Metanephros (tissue), 2 donors: ENCODE measurements around a stretch of chr7.

- RAMPAGE, long total RNA: no peak
Measured at GRCh38 chr7:22218658-22219585, 138.0 kb downstream of the RAPGEF5 start.

DNA sequence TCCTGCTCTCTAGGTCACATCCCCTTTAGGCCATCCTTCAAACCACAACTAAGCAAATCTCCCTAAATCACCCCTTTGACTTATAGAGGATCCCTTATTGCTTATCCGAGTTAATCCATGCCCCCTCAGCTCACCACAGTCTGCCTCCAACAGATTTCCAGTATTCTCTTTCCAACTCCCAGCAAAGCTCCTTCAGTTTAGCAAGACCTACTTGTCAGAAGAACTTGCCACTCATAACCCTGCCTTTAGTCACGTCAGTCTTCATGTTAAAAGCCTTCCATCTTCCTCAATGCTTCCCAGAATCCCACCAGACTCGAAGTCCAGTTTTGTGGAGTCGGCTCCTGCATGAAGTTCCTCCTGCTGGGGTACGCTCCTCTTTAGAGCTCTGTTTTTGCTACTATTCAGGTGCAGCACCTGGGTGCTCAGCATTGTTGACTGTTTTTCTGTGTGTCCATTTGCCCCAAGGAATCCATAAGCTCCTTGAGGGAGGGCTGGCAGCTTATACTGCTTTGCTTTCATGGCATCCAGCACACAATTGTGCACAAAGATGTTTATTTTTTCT, 38.4 kb downstream of the RAPGEF5 start:
- RAMPAGE, long total RNA: no peak

GRCh38 chr7:22343538-22344036, 13.4 kb downstream of the RAPGEF5 start:
- RAMPAGE, long total RNA: no peak

DNA sequence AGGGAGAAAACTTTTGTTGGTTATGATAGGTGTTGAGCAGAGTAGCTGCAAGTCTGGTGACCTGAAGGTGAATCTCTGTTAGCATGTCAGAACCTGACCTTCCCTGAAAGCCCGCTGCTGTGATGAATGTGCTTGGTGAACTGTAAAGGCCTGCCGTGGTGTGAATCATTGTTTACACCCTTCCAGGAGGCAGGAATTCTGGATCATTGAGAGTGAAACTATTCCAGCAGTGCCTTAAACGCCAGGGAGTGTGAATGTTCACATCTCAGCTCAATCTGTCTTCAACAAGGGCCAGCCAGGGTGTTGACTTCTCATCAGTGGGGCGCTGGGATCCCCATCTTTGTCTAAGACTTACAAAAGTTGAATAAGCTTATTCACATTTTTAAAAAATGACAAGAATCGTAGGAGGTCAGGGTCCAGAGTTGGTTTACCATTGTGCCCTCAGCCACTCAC, 775 bp upstream of the RAPGEF5 start:
- RAMPAGE, long total RNA: no peak

DNA sequence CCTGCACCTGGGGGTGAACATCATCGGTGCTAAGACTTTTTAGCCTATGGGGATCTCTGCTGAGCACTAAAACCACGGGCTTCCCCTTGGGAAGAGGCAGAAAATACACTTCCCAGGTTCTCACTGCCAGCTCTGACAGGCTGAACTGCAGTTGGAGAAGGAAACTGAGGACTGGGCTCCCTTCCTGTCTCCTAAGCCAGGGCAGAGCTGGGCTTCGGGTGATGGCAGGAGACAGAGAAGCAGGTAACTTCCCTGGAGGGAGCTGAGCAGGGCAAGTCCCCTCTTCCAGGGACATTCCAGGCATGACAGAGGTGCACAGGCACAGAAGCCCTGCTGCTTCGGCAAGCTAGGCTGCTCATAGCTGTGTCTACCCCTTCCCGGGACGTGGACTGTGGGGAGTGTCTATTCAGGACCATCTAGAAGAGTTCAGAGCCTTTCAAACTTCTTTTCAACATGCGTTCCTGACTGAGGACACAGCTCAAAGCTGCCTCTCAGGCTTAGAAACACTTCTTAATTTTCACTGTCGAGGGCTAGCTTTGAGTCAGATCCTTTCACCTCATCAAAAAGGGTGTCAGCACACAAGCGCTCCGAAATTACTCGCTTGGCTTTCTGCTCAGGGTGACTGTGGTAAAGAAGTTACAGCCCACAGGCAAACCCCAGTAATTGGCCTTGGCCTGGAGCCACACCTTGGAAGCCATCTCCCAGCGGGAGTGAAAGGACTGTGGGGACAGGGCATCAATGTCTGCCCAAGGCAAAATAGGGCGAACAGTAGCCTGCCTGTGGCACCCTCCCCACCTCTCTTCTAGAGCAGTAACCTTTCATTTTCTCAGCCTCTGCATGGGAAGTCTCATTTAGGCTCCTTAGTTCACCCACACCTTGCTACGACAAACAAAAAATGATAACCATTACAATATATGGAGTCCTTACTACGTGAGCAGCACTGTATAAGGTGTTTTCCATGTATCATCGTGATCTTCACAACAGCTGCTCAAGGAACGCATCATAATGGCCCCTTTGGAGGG, 63.8 kb upstream of the STEAP1B start:
- RAMPAGE, long total RNA: no peak

GRCh38 chr7:22566043-22566759, 66.2 kb upstream of the STEAP1B start:
- RAMPAGE, long total RNA: no peak

GRCh38 chr7:22589905-22590169, 89.8 kb upstream of the STEAP1B start:
- RAMPAGE, long total RNA: no peak

DNA sequence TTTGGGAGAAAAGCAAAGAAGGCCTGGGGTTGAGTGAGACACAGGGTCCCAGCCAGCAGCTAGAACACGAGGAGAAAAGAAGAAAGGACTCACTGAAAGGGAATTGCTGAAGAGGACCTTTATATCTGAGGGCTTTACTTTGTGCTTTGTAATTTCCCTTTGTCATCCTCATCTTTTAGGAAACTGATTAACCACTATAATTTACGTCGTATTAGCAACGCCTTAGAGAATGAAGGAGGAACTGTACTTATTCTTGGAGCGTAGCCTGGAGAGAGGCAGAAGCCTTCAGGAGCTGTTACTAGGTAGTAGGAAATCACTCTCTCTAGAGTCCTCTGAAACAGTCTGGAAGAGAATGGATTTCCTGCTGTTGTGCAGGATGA, 101.0 kb upstream of the STEAP1B start:
- RAMPAGE, long total RNA: no peak

DNA sequence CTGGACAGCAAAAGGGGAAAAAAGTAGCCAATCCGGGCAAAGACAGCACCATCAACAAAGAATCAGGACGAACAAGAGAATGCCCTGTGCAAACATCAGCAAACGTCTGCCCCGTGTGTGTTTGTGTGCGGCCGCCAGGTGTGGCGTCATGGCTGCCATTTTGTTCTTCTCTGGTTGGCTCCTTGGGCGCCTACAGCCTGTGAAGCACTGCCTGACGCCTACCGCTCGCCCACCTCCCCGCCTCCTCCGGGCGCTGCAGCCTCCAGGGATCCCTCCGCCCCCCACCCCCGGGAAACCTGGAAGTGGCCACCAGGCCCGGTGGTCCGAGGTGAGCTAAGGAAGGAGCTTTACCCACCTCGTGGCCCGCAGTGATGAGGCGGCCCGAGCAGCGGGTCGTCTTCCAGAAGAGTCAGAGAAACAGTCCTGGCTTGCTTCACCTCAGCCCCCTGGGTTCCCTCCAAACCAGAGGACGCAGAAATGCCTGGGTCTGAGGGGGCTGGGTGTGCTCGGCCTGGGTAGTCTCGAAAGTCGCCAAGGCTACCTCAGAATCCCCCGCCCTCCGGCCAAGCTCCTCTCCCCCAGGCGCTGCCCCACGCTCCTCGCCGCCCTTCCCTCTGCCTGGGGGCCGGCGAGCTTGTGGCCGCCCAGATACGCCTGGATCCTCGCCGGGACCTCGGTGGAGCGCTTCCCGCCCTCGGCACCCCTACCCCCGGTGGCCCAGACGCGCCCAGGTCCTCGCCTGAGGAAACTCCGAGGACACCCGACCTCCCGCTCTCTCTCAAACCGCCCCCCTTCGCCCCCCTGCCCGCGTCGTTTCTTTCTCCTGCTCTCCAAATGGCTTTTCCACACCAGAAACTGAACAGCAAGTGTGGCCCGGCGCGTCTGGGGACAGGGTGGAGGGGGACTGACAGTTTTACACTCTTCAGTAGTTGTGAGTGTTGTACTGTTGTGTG, 61.7 kb upstream of the IL6 start:
- RAMPAGE, long total RNA: no peak

DNA sequence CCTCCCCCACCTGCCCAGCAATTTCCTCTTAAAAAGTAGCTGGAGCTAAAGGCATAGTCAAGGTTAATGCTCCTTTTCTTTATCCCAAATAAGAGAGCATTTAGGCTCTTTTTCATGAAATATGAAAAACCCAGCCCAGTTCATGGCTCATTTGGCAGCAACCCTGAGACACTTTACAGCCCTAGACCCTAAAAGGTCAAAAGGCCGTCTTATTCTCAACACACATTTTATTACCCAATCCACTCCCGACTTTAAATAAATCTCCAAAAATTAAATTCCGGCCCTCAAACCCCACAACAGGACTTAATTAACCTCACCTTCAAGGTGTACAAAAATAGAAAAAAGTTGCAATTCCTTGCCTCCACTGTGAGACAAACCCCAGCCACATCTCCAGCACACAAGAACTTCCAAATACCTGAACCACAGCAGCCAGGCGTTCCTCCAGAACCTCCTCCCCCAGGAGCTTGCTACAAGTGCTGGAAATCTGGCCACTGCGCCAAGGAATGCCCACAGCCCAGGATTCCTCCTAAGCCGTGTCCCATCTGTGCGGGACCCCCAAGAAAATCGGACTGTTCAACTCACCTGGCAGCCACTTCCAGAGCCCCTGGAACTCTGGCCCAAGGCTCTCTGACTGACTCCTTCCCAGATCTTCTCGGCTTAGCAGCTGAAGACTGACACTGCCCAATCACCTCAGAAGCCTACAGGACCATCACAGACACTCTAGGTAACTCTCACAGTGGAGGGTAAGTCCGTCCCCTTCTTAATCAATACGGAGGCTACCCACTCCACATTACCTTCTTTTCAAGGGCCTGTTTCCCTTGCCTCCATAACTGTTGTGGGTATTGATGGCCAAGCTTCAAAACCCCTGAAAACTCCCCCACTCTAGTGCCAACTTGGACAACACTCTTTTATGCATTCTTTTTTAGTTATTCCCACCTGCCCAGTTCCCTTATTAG, 21.7 kb upstream of the IL6 start:
- RAMPAGE, long total RNA: no peak

GRCh38 chr7:22854617-22855270, 32.1 kb upstream of the TOMM7 start:
- RAMPAGE, long total RNA: no peak

DNA sequence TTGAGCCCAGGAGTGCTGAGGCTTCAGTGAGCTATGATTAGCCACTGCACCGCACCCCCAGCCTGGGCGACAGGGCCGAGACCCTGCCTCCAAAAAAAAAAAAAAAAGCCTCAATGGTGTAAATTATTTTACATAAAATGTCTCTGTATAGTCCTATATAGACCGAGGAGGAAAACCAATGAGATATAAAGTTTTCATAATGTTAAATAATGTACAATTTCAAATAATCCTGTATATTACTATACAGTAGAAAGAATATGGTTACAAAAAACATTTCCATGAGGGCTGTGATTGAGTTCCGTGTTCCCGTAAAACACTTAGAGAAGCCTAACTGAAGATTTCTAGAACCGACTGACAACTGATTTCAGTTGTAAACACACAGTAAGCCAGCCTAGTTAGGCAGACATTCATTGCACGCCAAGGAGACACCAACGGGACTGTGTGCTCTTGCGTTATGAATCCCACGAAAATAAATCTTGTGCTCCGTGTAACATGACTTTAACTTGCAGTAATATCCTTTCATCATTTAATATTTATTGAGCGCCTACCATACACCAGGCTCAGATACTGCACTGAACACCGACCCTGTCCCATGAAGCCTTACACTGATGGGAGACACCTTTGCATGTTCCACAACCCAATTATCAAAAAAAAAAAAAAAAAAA, 580 bp upstream of the KLHL7 start:
- RAMPAGE, long total RNA: no peak

DNA sequence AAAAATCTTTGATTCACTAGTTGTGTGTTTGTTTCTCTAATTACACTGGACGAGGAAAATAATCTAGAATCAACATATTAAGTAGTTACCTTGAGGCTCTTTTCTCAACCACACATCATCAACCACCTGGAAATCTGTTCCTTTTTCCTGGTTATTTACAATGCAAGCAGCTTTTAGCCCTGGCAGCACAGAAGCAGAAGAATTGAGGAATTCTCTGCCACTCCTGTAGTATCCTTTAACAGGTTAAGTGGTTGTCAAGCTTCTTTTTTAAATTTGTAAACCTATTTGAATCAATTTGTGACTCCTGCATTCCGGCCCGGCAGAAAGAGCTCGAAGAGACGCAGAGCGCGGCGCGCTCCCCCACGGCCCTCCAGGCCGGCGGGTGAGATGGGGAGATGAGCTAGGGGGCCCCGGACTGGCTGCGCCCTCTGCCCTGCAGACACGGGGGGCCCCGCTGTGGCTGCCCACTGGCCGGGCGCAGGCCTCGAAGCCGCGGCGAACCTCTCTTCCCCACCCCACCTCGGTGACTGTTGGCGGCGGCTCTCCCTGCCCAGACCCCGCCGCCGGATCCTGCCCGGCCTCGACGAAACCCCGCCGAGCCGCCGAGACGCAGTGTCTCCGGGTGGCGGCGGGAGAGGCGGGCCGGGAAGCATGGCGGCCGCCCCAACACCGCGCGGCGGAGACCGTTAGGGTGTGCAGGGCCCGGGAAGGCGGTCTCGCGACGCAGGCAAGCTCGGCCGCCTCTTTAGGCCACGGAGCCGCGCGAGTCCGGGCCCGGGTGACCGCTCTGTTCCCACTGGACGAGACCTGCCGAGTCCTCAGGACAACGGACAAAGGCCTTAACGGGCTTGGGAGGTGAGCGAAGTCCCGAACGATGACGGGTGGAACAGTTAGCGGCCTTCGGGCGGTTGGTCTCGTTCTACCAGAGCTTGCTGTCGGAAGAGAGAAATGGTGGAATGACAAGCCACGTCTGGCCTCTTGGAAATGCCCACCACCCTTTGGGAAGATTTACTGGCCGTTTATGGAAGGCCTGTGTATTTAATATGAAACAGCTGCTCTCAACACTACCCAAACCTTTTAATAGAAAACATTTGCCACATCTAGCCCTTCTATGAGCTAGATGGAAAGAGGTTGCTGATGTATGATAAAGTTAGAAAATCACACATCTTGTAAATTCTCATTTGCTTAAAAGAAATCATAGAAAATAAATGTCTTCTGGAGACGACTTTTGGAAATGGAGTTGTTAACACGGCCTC, 24.2 kb downstream of the NUP42 start:
- RAMPAGE, long total RNA: no peak

- RAMPAGE, long total RNA: no peak
Measured at GRCh38 chr7:23521498-23521967, 10.2 kb downstream of the TRA2A start.

- RAMPAGE, long total RNA: no peak
Measured at GRCh38 chr7:24688491-24689131, 68.7 kb downstream of the GSDME start.

GRCh38 chr7:24728585-24729061, 28.6 kb downstream of the GSDME start:
- RAMPAGE, long total RNA: no peak

- RAMPAGE, long total RNA: no peak
Measured at GRCh38 chr7:24981132-24981550, 1.2 kb upstream of the OSBPL3 start.

GRCh38 chr7:25602948-25603874, 374.9 kb upstream of the NPVF start:
- RAMPAGE, long total RNA: no peak

GRCh38 chr7:25752857-25753945, 398.8 kb upstream of the NFE2L3 start:
- RAMPAGE, long total RNA: no peak

DNA sequence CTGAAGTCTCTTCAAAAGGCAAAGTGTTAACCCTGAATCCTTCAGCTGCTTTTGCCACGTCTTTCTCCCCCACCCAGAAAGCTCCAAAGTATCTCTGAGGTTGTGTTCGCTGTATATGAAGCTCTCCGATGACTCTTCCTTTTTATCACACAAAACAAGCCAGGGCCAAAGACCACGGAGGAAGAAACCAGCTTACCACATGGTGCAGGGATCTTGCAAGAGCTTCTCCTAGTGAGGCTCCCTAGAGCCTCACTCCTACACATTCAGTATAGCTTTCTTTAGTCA, 254.6 kb upstream of the NFE2L3 start:
- RAMPAGE, long total RNA: no peak